Aortic smooth muscle cell (primary cell): ENCODE results near the gene RGCC.

DNA sequence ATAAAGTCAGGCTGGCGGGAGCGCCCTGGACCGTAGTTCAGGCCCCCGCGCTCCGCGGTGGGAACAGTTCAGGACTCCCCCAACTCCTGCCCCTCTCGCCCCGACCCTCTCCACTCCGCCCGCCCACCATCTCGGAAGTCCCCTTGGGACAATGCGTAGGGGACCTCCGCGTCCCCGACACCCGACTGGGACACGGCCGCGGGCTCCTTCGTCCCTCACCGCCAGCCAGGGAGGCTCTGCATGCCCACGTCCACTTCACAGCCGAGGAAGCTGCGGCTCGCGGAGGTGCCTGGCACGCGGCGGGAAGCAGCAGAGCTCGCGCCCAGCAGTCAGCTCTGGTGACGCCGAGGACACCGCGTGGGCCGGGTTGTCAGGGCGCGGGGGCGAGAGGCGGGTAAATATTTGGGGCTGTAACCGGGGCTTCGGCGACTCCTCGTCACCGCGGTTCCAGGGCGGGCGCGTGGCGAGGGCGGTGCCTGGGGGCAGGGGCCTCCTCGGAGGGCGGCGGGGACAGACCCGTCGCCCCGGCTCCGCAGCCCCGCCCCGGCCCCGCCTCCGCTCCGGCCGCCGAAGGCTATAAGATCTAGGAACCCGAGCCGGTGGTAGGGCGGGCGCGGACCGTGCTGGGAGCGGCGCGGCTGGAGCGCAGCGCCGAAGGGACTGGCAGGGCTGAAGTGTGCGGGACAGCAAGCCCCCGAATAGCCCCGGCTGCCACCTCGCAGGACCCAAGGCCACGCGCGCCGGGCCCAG is at the start of gene RGCC:
Gene RGCC, plus strand, starts transcription at position 605 of the 750 bp plus-strand sequence.
- RRBS = 1% methylated on average over 31 of the region's 86 CpGs

DNA sequence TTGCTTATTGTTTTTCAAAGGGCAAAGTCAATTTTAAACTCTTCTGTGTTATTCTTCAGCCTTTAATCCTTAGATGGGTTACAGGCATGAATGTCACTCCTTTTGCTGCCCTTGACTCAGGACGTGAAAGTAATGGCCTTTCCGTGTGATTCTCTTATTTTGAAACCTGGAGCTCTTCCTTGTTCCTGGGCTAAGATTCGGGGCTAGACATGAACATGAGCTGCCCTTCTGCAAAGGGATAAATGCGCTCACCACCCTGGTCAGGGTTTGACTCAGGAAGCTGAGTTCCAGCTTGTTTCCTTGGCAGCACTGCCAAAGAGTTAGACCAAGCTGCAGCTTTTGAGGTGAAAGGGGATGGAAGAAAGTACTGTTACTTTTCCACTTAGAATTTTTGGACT is 2.0 kb downstream of the RGCC start:
- RRBS = no CpG with 5 or more reads among the region's 4 CpGs

DNA sequence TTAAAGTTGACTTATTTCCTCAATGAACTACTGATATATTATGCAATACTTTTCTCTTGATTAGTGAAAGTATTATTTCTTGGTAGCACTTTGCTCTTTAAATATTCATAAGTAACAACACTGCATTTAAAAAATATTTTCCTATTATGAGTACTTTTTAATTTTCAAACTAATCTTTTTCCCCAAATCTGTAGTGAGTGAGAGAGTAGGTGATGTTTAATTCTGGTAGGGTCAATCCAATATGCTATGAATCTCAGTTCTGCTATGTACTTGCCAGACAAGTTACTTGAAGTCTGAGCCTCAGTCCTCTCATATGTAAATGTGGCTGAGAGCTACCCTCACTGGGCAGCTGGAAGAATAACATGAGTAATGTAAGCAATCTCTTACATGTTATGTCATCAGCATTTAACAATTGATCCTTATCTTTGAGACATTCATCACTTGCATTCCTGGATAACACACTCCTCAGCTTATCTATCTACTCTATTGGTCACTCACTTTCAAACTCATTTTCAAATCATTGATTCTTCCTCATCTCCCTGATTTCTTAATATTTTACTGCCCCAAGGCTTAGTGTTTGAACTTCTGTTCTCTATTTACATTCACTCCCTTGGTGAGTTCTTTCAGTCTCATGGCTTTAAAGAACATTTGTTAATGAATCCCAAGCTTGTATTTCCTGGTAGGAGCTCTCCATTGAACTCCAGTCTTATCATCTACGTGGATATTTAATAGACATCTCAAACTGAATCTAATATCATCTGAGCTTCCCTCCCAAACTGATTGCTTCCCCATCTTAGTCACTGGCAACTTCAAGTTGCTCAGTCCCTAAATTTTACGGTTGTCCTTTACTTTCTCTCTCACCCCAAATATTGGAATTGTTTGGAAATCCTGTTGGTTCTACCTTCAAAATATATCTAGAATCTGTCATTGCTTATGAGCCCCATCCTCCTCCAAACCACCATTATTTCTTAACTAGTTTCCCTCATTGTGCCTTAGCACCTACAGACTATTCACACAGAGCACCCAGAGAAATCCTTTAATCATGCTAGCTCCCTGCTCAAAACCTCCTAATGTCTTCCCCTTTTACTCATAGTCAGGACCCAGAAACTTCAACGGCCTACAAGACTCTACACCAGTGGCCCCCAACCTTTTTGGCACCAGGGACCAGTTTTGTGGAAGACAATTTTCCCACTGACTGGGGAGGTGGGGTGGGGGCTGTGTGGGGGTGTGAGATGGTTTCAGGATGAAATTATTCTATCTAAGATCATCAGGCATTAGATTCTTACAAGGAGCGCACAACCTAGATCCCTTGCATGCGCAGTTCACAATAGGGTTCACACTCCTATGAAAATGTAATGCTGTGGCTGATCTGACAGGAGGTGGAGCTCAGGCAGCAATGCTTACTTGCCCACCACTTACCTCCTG is 239.5 kb downstream of the RGCC start:
- RRBS = no CpG with 5 or more reads among the region's 5 CpGs

DNA sequence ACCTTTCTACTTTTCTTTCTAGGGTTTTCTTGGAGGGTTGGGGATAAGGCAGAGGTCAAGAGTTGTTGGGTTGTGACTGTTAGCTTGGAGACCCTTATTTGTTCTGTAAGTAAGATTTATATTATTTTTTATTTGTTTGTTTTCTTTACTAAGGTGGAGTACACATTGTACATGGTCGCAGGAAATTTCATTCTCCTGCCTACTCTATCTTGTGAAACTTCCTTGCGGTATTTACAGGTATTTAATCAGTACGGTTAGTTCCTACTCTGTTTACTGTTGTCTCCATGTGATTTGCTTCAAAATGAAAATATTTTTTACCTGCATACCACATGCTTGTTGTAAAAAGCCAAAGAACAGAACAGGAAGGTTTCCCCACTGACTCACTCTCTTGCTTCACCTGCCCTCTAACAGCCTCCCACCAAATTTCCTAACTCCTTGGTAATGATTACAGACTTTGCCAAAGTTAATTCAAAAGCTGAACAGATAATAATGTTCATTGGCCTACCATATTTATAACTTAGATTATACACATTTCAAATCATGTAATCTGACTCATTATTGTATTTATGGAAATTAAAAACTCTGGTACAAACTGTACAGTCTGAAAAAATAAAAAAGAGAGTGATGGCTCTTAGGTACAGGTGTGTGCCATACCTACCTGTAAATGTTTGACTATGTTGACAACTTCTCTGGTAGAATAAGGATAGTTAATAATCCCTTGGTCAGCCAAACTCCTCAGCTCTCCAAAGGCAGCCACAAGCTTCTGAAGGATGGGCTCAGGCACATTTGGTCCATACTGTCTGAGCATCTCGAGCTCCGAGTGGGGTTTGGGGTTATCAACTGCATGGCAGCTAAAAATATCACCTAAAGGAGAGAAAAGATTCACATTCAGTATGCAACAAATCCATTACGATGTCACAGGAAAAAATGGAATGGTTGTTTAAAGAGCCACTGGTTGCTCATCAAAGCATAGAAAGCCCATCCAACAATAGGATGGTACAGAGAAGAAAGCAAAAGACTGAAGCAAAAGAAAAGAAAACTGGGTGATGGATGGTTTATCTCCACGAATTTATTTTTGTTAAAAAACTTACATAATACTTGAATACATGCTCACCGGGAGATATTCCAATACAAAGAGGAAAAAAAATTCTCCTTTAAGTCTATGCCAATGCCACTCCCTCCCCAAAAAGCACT is 239.8 kb downstream of the VWA8 start:
- RRBS = no CpG with 5 or more reads among the region's 8 CpGs

- RRBS = no CpG with 5 or more reads among the region's 6 CpGs
Measured at GRCh38 chr13:42130577-42131543, 82.4 kb downstream of the DGKH start.

DNA sequence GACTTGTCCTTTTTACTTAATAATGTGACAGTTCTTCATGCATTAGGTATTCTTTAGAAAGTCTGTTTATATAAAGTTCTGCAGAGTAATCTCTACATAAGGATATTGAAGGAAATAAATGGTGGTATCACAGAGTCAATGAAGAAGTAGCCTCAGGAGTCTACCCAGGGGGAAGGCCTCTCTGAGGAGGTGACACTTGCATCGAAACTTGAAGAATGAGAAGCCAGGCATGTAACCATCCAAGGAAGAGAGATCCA is 22.9 kb downstream of the AKAP11 start:
- RRBS = no CpG with 5 or more reads among the region's 1 CpG

DNA sequence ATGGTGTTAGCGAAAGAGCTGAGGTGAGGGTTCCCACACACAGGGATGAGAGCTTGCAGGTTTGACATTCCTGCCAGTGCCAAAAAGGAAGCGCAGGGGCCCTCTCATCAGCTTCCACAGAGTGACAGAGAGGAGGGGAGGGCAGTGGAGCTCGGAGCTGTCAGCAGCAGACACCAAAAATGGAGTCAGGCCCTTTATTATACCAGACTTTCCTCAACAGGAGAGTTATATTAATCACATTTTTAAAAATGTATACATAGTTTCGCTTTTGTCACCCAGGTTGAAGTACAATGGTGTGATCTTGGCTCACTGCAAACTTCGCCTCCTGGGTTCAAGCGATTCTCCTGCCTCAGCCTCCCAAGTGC is 65.3 kb upstream of the FAM216B start:
- RRBS = no CpG with 5 or more reads among the region's 6 CpGs

DNA sequence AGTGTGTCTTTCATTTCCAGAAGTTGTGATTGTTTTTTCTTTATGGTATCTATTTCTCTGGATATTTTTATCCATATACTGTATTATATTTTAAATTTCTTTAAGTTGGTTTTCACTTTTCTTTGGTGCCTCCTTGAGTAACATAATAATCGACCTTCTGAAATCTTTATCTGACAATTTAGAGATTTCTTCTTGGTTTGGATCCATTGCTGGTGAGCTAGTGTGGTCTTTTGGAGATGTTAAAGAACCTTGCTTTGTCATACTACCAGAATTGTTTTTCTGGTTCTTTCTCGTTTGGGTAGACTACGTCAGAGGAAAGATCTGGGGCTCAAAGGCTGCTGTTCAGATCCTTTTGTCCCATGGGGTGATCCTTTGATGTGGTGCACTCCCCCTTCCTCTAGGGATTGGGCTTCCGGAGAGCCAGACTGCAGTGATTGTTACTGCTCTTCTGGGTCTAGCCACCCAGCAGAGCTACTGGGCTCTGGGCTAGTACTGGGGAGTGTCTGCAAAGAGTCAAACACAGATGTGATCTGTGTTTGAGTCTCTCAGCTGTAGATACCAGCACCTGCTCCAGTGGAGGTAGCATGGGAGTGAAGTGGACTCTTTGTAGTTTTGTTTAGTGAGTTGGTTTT is 34.2 kb downstream of the DNAJC15 start:
- RRBS = no CpG with 5 or more reads among the region's 4 CpGs

DNA sequence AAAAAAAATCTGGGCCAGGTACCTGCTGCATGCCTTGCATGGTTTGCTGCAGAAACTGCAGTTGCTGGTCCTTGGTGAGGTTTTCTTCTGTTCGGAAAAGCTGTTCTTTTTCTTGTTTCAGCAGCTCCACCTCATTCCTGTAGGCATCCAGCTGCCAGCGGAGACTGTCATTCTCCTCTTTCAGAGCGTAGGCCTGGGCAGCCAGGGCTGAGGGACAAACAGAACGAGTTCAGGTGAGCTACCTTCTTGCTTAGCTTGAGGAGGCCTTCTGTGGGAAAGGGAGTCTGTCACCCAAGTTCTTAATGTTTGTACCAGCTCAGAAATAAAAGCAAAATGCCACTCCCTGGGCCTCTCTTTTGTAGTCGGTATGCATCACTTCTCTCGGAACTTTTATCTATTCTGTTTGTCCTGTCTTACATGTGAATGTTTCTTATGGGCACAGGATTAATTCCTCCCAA is 275.0 kb downstream of the DNAJC15 start:
- RRBS = no CpG with 5 or more reads among the region's 6 CpGs

DNA sequence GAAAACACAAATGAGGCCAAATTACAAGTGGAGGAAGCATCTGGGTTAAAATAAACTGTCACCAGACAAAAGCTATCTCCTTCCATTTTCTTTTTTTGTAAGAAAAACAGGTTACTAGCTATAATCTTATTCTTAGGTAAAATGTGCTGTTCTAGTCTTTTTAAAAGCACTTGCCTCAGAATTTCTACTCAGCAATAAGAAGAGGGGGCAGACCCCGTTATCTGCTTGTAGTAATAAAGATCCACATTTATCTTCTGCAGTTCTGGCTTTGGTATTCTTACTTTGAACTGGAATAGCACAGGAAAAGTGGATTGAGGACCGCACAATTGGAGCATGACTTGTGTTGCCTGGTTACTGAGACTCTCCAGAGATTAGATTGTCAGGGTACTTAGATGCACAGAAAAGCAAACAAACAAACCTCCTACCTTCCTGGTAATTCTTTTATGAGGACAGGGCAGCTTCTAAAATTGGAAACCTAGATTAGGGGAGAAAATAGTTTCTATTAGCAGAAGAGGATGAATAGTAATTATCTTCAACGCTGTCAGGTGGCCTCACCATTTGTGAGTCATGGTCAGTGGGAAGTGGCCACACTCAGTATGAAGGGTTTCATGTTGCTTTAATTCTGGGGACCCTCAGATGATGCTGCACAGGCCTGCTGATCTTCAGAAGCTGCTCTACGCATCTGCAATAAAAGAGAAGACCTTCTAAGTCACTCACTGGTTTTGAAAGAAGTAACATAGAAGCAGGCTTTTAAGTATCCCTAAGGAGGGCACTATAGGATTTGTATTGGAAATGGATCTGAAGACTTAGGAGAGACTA is 106.7 kb downstream of the LACC1 start:
- RRBS = no CpG with 5 or more reads among the region's 4 CpGs

DNA sequence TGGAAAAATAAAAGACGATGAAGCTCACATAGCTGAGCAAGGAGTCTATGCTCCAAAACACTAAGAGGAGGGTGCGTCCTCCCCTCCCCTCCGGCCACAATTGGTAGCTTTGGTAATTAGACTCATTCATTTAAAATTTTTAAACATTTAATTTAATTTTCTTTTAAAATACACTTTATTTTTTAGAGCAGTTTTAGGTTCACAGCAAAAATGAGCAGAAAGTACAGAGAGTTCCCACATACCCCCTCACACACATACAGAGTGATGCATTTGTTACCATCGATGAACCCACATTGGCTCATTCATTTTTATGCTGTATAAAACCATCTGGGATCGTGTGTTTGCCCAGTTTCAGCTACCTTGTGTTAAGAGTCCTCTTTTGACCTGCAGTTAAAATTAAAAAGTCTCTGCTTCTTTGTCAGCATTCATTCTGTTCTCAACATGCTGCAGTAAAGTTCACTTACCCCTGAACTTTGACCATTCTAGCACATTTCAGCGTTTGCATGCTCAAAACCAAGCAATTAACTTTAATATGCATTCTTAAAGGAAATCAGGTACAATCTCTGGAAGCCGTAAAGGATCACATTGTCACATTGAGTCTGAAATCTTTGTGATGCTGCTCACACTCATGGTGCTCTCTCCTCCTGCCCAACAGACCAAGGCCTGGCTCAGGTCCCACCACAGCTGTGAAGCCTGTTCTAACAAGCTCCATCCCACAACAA is 57.3 kb downstream of the SMIM2 start:
- RRBS = no CpG with 5 or more reads among the region's 7 CpGs

DNA sequence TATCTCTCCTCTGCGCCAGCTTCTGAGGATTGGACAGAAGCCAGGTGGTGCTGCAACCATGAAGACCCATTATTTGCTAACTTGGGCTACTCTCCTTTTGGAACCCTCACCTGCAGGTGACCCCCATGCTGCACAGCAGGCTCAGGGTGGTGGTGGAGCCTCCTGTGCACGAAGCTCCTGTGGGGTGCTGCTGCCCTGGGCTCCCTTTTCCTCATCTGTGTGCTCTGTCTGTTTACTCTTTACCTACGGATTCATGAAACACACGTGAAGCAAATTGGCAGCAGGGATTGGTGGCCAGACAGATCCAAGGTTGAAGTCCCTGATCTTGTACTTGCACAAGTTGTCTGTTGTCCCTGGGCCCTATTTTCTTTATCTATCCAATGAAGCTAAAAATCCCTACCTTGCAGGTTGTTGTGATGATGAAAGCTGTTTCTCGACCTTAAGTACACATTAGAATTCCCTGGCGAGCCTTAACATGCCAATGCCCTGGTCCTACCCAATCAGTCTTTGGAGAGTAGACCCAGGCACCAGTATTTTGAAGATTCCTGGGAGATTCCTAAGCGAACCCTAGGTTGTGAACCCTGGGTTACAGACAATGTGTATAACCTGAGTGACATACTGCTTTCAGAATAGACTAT is 53.4 kb downstream of the SMIM2 start:
- RRBS = no CpG with 5 or more reads among the region's 7 CpGs

- RRBS = no CpG with 5 or more reads among the region's 10 CpGs
Measured at GRCh38 chr13:44301783-44302721, 71.6 kb upstream of the SERP2 start.

- RRBS = 2% methylated on average over 7 of the region's 39 CpGs
Measured at GRCh38 chr13:44374001-44374720, 537 bp downstream of the SERP2 start.

- RRBS = no CpG with 5 or more reads among the region's 10 CpGs
Measured at GRCh38 chr13:44906608-44907312, 82.5 kb downstream of the NUFIP1 start.

GRCh38 chr13:45055015-45055730 is 65.1 kb upstream of the GTF2F2 start:
- RRBS = no CpG with 5 or more reads among the region's 11 CpGs

DNA sequence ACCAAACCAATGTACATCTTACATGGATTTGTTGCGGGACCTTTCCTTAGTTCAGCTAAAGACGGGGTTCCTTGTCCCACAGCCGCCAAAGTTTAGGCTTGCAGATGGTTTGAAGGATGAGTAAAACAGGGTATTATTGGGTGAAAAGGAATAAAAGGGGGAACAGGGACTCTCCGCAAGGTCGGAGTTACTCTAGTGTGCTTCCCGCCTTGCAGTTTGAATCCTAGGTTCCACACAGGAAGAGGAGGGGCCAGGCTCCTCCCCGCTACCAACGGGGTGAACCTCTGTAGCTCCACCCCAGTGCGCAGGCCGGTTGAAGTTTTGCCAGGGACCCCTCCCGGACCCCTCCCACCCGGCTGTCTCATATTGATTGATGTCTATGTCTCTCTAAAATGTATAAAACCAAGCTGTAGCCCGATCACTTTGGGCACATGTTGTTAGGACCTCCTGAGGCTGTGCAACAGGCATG is 11.6 kb upstream of the GTF2F2 start:
- RRBS = no CpG with 5 or more reads among the region's 13 CpGs

DNA sequence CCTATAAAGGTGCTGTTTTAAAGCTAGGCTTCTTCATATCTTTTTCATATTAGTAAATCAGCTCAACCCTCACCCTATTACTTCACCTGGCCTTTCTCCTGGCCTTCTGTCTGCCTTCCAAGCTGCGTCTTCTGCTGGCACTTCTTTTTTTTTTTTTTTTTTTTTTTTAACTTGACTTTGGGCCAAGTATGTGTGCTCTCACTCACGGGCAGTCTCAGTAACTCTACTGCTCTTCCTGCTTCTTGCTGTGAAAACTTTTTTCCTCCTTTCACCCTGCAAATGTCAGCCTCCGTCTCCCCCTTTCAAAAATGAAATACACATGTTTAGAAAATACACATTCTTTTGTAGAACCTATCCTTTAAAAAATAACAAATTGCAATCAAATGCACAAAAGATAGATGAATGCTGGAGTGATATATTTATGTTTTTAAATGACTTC is 41.3 kb upstream of the KCTD4 start:
- RRBS = no CpG with 5 or more reads among the region's 3 CpGs

DNA sequence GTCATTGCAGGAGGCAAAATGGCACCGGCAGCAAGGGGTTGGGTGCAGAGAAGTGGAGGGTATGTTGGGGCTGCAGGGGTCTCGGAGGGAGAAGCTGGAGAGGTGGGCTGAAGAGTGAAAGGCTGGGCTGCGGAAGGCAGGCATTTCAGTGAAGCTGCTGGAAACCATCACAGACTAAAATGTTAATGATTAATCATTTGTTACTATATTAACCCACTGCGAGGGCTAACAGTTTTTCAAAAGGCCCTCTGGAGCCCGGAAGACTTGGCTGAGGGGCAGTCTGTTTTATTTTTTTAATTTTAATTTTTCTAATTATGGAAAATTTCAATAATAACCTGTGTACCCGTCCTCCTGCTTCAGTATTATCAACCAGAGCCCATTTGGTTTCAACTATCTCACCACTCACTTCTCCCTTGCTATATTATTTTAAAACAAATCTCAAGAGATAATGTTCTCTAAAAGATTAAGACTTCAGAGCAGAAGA is 24.5 kb downstream of the TPT1 start:
- RRBS = no CpG with 5 or more reads among the region's 6 CpGs

GRCh38 chr13:45330907-45331968 is 9.7 kb downstream of the TPT1 start:
- RRBS = no CpG with 5 or more reads among the region's 10 CpGs